Cerebral cortex (tissue), 2 donors: ENCODE measurements around a stretch of chr21.

DNA sequence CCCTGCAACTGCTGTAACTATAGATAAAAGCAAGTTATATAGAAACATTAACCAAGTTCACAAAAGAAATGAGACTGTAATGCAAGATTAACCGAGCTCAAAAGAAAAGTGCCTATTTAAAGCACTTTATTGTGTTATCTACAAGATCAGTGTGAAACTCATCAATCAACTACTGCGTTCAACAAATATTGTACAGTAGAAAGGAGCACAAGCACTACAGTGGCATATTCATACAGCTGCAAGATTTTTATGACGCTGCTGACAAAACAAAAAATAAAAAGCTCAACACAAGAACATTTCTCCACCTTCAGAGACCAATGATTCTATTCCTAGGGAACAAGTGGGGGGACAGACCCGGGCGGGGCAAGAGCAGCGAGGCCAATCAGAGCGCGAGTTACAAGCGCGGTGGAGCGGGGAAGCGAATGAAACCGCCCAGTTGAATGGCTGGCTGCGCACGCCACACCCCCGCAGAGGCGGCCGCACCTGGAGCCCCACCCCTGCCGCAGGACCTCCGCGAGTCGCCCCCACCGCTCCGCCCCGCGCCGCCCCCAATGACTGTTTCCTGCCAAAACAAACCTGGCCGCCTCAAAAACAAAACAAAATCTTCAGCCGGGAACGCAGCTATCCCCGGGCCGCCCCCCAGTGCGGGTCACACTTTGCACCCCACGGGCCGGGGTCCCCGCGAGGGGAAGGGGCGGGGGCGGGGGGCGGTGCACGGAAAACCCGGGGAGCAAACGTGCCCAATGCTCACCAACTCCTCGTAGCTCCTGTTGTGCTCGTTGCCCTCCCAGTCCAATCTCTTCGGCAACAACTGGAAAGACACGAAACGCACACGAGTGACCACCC lies 1.1 kb downstream of the BRWD1 start:
- PRO-cap, 2 experiments = peak in 1 of 2 experiments; most common plus-strand start position 599 of the sequence (in 1); most common minus-strand start position 319 of the sequence (in 1)

DNA sequence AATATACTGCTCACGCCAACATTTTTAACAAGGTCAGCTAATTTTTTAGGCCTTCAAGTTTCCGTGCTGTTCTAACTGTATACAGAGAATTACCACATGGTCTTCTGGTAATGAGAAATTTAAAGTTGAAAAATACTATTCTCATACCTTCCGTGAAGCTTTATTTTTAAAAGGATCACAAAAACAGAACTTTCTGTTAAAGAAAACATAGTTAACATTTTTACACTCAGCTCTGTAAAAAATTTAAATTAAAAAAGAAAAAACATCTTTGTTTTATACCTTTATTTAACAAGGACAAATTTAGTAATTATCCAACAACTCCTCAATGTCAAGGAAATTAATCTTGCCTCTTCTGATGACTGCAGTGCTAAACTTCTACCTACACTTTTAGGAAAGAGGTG lies 1.8 kb downstream of the HMGN1 start:
- PRO-cap, 2 experiments = no peak in any of the 2 experiments

DNA sequence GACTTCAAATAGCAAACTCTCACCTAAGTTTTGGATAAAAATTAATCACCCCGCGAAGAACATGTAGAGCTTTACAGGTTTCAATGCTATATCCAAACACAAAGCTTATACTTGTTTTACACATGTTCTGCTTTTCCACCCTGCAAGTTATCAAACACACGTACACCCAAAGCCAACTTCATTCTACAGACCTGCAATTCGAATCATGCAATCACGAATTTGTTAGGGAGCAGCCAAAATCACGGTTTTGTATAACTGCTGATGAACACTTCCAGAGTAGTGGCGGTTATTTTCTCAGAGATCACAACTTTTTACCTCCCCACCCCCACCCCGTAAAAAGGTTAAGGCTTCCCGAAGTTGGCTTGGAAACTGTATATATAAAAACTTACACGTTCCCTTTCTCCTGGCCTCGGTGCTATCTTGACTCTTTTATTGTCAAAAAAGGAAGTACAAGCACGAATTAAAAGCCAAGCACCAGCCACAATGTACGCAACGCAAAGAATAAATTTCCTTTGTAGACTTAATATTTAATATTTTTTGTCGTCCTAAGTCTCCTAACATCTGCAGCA lies 1.3 kb downstream of the HMGN1 start:
- PRO-cap, 2 experiments = no peak in any of the 2 experiments

DNA sequence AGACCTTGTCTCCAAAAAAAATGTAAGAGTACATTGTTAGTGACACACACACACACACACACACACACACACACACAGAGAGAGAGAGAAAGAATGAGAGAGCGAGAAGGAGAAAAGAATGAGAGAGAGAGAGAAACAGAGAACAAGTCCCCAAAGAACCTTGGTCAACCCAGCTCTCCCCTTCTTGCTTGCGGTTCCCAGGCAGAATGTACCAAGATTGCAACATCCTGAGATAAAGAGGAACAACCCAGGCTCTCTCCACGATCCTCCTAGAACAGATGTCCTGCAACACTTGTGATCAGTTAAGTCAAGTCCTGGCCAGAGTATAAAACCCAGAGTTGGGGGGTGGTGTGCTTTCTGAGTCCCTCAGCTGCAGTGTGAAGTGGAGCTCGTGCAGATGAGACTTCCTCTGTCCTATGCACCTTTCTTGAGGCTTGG lies 9.7 kb upstream of the GET1 start:
- PRO-cap, 2 experiments = no peak in any of the 2 experiments

GRCh38 chr21:39387406-39387964 lies 7.4 kb downstream of the GET1 start:
- PRO-cap, 2 experiments = peak in 1 of 2 experiments; most common plus-strand start chr21:39387819 (in 1); most common minus-strand start chr21:39387679 (in 1)

DNA sequence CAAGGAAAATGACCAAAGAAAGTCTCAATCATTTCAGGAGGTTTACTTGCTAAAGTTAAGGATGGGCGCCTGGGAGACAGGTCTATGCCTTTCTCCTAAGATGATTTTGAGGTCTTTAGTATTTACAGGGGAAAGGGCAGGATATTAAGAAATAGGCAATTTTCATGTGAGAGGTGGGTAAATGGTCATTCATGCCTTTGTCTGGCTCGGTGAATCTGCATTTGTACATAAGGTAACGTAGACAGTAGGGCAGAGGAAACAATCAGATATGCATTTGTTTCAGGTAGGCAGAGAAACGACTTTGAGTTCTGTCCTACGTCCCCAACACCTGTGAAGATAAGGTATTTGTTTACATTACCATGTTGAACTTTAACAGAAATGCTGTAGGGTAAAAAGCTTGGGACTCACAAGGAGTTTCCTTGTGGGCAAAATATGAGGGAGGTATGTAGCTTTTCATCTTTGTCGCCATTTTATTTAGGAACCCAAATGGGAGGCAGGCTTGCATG lies 31.3 kb downstream of the B3GALT5 start:
- PRO-cap, 2 experiments = no peak in any of the 2 experiments

- PRO-cap, 2 experiments = no peak in any of the 2 experiments
These were observed 58.5 kb upstream of the IGSF5 start for GRCh38 chr21:39686489-39686858.

DNA sequence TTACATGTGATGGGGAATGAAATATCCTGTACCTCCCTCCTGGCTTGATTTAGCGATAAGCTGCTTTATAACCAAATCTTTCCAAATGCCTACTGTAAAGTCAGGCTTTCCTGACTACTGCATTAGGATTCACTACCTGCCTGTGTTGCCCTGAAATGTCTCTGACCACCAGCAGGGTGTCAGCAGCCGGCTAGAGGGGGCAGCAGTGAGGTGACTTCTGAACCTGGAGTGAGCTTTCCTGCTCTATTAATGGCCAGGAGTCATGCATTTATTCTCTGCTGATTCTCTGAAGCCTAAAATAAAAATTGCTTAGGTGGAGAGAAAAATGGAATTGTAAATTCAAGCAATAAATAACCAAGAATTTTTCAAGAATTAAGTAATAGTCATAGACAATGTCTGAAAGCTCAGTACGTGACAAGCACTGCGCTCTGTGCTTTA lies 2.5 kb downstream of the BACE2 start:
- PRO-cap, 2 experiments = no peak in any of the 2 experiments

DNA sequence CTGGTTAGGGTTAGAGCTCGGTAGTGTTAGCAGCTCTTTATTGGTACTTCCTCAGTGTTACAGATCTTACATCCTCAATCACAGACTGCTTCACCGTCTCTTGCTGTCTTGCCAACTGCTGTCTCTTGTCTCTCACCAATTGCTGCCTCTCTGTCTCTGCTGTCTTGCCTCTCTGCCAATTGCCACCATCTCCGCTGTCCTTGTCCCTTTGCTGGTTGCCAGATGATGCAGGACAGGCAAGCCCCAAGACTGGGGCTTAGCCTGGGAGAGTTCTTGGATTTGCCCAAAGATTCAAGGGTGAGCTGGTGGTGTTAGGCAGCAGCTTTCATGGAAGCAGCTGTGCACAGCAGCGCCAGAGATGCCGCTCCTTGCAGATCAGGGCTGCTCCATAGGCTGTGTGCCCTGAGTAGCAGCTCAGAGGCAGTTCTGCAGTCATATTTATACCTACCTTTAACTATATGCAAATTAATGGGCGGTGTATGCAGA lies 18.5 kb downstream of the BACE2 start:
- PRO-cap, 2 experiments = no peak in any of the 2 experiments

DNA sequence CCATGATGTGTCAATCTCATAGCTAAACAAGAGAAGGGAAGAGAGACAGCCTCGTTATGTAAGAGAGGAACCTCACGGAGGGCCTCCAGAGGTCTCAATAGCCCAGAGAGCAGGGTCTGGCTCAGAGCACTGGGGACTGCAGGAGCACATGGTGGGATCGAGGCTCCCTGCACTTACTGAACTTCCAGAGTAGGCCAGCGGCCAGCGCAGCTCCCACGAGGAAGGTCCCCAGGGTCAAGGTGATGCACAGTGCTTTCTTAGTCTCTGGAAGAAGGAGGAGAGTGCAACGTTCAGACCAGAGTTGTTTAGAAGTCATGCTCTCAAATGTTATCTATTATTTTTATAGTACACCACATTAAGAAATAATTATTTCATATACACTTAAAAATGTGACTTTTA lies 18.6 kb downstream of the TMPRSS2 start:
- PRO-cap, 2 experiments = no peak in any of the 2 experiments

- PRO-cap, 2 experiments = no peak in any of the 2 experiments
These were observed 57.3 kb upstream of the TMPRSS2 start for GRCh38 chr21:41565370-41565639.

DNA sequence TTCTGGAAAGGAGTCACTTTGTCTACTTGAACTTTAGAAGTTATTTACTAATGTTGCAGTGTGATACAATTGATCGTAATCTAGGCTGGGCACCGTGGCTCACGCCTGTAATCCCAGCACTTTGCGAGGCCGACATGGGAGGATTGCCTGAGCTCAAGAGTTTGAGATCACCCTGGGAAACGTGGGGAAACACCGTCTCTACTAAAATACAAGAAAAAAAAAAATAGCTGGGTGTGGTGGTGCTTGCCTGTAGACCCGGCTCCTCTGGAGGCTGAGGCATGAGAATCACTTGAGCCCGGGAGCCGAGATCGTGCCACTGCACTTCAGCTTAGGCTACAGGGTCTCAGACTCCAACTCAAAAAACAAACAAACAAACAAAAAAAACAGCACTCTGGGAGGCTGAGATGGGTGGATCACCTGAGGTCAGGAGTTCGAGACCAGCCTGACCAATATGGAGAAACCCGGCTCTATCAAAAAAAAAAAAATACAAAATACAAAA lies 57.7 kb upstream of the TMPRSS2 start:
- PRO-cap, 2 experiments = no peak in any of the 2 experiments

DNA sequence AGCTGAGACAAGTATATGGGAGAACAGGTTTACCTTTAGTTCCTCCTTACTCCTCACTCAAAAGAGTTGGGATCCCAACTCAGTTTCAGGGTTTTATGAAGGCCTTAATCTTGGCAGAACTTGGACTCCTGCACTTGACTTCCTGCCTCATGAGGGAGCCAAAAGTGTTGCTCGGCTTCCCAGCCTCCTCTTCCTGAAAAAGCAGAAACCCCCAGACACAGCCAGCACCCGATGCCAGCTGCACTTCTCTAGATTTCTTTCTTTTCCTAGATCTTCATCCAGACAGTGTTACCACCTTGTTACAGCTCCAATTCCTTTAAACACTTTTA lies 70.8 kb upstream of the TMPRSS2 start:
- PRO-cap, 2 experiments = no peak in any of the 2 experiments

DNA sequence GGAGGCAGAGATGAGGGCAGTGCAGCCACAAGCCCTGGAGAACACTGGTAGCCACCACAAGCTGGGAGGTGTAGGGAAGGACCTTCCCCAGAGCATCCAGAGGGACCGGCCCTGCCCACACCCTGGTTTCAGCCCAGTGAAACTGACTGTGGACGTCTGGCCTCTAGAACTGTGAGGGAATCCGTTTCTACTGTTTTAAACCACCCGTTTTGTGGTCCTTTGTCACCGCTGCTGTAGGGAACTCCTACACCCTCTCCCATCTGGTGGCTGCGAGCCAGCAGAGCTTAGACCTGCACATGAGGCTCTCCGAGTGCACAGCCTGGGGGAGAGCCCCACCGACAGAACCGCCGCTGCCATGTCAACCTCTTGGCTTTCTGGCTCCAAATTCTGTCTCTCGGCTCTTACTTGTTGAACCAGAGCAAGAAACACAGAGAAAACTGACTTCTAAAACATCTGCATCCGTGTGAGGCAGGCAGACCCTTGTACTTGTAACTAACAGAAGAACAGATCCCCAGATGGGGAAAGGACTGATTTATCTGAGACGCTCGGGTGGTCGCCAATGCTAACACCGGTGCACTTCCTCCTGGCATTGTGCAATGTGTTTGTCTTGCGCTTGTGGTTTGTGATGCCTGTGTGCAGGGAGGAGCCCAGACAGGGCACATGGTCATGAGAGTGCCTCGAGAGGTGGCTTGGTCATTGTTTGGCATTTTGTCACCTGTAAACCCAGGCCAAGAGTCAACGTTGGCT lies 90.9 kb upstream of the TMPRSS2 start:
- PRO-cap, 2 experiments = no peak in any of the 2 experiments

GRCh38 chr21:41711634-41711986 lies 55.2 kb downstream of the RIPK4 start:
- PRO-cap, 2 experiments = no peak in any of the 2 experiments

DNA sequence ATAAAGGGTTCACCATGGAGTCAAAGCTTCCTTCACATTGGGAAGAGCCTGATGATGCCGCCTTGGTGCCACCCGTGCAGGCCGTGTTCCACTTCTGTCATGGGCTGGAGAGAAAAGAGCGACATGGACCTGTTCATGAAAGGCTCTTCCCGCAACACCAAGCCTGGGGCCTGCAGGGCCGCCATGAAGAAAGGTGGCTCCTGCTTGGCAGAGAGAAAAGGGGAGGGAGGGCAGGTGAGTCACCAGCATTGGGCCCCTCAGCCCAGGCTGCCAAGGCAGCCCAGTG lies 49.3 kb downstream of the RIPK4 start:
- PRO-cap, 2 experiments = no peak in any of the 2 experiments

- PRO-cap, 2 experiments = no peak in any of the 2 experiments
These were observed 16.5 kb upstream of the RIPK4 start for GRCh38 chr21:41783467-41783705.

DNA sequence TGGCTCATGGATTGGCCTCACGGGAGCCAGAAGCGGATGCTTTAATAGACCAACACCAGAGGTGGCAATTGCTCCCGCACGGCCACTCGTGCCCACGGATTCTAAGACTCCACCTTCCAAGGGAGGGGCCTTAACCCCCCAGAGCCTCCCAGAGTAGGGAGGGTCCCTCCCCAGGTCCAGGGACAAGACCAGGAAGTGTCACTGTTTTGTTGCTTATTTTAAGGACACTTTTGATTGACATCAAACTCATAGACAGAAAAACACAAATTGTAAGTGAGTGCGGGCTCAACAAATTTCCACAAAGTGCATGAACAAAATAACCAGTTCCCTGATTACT lies 45.1 kb upstream of the RIPK4 start:
- PRO-cap, 2 experiments = no peak in any of the 2 experiments

- PRO-cap, 2 experiments = no peak in any of the 2 experiments
These were observed 45.5 kb downstream of the PRDM15 start for GRCh38 chr21:41833513-41834100.

DNA sequence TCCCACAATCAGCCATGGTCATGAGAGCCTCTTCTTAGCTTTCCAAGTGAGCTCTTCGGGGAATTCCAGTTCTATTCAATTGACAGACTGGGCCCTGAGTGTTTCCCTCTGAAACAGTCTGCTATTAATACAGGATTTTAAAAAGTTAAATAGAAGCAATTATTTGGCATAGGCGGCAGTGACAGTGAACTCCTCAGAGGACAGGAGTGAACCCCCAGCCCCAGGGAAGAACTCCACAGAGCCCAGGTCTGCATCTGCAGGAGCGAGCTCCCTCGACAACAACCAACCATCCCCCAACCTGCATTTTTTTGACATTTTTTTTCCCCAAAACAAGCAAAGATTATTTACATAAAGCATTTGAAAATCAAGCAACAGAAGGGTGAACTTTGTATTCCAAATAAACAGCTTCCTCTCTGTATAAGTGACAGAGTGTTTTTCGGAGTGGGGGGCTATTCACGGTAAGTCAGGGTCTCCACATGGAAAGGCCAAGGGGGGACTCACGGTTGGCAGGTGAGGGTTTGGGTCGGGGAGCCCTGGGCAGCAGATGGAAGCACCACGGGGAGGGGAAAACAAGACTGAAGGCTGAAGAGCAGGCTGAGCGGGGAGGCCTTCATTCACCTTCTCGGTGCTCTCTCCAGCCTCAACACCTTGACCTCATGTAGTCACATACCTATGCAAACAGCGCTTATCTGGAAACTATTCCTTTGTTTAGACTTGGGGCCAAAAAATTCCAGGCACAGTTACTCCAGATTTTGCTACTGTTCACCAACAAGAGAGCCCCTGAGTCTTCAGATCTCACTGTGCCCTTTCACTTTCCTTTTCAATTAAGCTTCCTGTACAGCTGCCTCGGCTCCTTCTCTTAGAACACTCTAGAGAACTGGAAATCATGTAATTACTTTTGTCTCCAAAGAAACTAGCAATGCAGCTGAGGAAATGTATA lies 27.6 kb downstream of the C2CD2 start:
- PRO-cap, 2 experiments = peak in 1 of 2 experiments; most common minus-strand start position 802 of the sequence (in 1)